Left lung (tissue), 1 donor: ENCODE data around the gene MAST4.

DNA sequence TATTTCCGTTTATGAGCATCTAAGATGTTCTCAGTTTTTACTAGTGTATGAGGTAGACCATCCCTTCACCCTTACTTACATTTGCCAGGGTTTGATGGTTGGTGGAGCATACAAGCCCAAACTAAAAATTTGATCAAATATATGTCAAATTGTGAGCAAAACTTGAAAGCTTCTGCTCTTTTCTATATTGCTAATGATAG lies 267.5 kb downstream of the CWC27 start:
- PRO-cap, result no peak

DNA sequence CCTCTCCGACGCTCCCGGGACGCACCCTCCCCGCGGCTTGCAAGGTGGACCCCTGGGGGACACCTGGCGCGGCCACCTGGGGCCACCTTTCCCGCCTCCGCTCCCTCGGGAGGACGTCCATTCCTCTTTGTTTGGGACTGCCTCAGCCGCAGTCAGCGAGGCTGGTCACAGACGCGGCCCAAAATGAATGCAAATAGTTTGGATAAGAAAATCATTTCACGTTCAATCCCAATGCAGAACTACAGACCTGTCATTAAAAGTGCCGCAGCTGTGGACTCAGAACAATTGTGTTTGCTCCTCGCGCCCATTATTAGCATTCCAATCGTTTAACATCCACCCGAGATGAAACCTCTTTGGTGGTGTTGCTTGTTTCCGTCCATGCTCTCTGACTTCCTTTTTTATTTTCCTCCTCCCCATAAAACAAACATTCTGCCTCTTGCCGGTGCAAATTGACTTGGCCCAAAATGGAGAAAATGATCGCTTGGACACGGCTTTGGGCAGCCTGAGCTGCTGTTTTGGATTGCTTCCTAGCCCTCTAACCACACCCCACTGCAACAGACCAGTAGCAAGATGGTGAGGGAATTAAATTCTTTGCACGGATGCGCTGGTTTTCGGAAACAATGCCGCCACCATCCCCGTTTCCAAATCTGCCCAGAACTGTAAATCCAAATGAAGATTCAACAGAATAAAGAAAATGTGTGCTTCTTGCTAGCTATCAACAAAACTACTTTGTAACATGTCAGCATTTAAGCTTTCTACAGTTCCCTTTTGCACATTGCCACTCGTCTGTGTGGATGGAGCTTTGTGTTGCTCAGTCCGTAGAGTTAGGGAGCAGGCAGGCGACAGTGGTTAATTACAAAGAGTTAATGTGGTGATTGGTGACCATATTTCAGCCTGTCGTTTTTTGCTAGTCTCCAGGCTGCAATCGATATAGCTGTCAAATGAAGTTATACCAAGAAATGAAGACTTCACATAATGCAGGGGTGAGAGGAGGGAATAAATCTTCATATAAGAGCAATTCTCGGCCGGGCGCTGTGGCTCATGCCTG lies 829 bp downstream of the NLN start:
- PRO-cap, result bidirectional peak, plus-strand start at position 462 of the sequence, minus-strand start at position 387 of the sequence

GRCh38 chr5:65810027-65810535 lies 88.1 kb downstream of the NLN start:
- PRO-cap, result no peak

DNA sequence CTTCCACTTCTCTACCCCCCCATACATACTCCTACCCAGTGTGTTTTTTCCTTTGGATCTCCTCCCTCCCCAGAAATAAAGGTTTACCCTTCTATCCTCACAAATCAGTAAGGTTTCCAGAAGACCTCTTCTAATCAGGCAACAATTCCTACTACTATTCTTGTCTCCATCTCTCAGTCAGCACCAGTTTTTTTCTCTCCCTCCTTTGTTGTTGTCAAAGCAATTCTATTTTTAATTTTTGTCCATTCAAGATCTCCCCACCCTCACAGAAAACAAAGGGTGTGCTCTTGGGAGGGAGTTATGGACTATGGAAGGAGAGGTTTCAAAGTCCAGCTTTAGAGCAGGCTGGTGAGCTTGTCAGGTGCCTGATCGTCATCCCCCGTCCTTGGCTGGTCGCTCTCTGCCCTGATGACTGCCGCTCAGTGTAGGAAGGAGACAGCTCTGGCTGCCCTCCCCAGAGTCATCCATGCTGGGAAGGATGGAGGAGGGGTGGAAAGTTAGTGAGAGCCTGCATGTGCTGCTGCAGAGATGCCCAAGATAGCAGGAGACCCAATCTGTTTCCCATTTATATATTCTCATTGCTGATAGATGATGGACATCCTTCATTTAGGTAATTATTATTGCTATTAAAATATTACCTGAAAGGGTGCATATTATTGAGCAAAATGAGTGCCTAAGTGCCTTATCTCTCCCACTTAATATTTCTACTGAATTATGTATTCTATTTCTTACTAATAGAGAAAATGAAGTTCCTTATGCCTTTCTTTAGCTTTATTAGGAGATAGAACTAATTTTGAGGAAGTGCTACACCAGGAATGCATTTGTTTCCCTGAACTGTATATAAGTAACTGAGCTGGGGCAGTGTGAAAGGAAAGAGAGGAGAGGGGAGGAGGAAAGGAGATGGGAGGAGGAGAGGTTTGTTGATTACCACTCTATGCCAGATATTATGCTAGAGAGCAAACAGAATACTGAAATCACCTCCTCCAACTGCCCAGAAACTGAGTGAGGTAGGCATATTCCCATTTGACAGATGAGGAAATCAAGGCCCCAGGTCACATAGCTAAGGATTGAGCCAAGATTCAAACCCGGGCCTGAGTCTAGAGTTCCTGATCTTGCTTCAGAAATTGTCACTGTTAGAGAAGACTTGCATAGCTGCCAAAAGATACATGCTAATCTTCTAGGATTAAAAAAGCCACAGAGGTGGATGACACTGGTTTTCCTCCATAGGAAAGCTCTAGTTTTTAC lies 96.8 kb downstream of the NLN start:
- PRO-cap, result no peak

DNA sequence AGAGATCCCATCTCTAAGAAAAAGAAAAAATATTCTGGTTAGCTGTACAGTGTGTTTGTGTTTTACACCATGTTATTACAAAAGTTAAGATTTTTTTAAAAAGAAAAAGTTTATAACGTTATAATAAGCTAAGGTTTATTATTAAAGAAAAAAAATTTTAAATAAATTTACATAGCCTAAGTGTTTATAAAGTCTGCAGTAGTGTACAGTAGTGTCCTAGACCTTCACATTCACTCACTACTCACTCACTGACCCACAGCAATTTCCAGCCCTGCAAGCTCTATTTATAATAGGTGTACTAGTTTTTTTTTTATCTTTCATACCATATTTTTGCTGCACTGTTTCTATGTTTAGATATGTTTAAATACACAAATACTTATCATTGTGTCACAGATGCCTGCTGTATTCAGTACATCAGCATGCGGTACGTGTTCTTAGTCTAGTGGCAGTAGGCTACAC lies 40.7 kb downstream of the ERBIN start:
- PRO-cap, result no peak

- PRO-cap, result bidirectional peak, plus-strand start at chr5:66596362, minus-strand start at chr5:66596234
Observed at GRCh38 chr5:66595859-66596871, at the start of gene MAST4. MAST4 (plus strand) TSS chr5:66596393.

- PRO-cap, result unidirectional peak, minus-strand start at chr5:66742236
Observed at GRCh38 chr5:66742039-66742524, 145.9 kb downstream of the MAST4 start.

- PRO-cap, result unidirectional peak, plus-strand start at chr5:67015263; unidirectional peak, plus-strand start at chr5:67015329
Observed at GRCh38 chr5:67014926-67016135, 181.3 kb downstream of the CD180 start.

DNA sequence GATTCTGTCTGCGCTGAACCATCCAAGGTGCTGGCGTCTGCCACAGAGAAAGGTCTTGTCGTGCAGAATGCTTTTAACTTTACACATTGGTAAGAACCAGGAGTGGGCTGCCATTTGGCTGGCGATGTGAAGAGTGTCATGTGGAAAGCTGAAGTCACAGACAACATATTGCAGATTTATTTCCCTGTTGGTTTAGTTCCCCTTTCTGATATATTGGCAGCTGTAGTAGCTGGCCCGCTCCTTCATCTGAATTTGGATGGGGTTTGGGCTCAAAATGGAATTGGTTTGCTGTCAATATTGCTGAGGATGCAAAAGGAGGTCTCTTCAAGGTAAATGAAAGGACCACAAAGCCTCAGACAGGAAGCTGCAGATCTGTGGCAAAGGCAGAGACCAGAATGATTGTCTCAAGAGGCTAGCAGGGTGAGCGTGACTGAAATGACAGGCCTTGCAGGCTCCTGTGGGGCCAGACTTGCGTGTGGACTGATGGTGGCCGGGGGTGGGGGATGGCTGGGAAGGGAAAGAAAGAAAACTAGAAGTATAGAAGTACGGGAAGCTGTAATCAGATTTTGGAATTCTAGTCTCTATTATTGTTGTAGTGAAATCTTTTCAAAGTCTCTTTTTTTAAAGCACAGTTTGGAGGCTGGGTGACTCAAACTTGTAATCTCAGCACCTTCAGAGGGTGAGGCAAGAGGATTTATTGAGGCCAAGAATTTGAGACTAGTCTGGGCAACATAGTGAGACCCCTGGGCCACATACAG lies 25.1 kb upstream of the CD180 start:
- PRO-cap, result unidirectional peak, plus-strand start at position 195 of the sequence

GRCh38 chr5:67475250-67475982 lies 278.8 kb upstream of the CD180 start:
- PRO-cap, result no peak

DNA sequence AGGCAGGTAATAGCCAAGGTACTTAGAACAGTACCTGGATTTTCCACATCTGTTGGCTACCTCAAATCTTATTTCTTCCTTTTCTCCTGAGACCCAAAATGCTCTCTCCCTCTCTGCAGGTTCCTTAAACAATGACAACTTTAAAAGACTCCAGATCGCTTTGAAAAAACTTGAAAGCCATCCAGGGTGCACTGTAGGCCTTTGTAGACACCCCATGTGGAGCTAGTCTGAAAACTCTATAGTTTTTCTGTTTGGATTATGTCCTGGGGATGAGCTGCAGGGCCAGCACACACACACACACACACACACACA lies 341.4 kb upstream of the CD180 start:
- PRO-cap, result no peak

GRCh38 chr5:67606237-67606784 lies 409.7 kb upstream of the CD180 start:
- PRO-cap, result no peak

DNA sequence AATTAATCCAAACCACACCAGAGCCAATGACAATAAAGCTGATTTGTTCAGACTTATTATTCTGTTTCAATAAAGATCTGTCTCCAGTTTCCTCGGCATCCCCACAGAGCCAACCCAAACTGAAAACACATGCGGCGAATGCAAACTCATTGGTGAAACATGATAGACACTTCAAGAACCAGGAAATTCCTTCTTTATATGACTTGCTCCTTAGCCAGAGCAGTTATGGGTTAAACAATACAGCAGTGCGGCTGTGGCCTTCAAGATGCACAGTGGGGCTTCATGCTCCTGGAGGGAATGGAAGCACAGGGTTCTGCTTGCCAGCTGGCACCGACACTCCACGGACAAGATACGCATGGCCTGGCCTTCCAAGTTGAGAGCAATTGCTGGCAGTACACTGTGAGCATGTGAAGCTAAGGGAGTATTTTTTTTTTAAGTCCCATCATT lies 451.5 kb upstream of the CD180 start:
- PRO-cap, result no peak

DNA sequence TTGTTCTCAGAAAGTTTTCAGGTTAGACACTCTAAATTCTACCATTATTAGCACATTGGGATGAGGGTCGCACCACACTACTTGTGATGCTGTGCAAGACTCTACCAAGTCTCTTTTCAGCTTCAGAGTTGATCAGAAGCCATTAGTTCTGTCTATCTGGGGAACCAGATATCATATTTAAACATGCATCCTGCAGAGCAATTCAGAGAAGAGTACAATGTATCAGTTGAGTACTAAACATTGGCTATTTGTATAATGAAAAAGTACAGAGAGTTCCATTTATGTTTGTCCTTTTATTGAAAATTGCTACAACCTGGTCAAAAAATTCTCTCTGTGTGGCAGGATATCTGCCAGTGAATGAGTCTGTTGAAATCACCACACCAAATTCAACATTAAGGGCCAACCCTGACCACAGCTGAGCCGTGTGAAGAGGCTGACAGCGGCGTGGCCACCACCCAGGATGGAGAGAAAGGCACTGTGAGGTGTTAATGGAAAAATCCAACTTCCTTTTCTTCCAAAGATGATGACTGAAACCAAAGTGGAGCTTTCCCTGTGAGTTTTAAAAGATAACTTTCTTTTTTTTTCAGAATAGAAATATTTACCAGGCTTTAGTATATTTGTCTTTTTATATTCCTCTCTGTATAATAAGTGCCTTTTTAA lies 422.7 kb upstream of the PIK3R1 start:
- PRO-cap, result no peak

DNA sequence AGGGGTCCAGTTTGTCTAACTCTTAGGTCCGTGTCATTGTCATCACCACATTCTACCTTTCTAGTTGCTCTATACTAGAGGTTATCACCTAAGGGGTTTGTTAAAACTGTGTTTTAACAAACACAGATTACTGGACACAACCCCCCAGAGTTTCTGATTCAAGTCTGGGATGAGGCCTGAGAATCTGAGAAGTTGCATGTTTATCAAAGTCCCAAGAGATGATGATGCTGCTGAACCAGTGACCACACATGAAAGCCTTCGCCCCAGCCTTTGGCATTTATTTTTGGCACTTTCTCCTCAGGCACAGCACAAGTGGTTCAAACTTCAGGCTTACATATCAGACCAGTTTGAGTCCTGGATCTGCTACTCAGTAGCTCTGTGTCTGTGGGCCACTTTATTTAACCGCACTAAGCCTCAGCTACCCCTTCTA lies 407.3 kb upstream of the PIK3R1 start:
- PRO-cap, result no peak

DNA sequence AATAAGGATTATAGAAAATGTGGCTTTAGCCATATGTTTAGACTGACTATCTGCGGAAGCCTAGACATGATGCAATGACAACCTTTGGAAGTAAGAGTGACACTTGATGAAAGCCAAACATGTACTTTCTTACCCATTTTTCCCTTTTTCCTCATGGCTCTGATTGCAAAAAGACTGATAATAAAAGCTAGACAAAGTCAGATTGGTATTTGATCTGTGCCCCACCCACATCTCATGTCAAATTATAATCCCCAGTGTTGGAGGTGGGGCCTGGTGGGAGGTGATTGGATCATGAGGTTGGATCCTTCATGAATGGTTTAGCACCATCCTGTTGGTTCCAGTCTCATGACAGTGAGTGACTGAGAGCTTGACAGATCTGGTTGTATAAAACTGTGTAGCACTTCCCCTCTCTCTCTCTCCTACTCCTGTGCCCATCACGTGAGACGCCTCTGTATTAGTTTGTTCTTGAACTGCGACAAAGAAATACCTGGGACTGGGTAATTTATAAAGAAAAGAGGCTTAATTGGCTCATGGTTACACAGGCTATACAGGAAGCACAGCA lies 243.5 kb upstream of the PIK3R1 start:
- PRO-cap, result no peak

GRCh38 chr5:68041905-68042417 lies 173.6 kb upstream of the PIK3R1 start:
- PRO-cap, result no peak

DNA sequence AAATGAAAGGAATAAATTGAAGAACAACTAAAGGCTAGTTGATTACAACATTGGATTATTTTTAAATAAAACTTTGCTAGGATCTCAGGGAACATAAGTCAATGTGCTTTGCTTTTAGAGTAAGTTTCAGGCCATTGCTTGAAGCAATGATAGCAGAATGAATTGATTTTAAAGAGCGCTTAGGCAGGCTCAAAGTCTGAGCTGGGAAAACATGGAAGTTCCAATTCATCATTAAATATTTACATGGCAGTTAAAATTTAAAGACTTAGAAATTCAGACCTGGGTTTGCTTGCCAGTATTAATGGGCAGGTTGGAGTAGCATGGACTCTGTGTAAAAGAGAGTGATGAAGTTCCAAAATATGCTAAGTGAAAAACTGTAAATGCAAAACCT lies 48.5 kb upstream of the PIK3R1 start:
- PRO-cap, result no peak

GRCh38 chr5:68216370-68216862 lies 860 bp downstream of the PIK3R1 start:
- PRO-cap, result bidirectional peak, plus-strand start at chr5:68216521, minus-strand start at chr5:68216486

- PRO-cap, result no peak
Observed at GRCh38 chr5:68242773-68243284, 27.3 kb downstream of the PIK3R1 start.